Mammary microvascular endothelial cell (primary cell): ENCODE data around the gene DBNDD1.

- RAMPAGE, long total RNA: no peak
Measured at GRCh38 chr16:89858617-89859401, 14.6 kb upstream of the TCF25 start.

DNA sequence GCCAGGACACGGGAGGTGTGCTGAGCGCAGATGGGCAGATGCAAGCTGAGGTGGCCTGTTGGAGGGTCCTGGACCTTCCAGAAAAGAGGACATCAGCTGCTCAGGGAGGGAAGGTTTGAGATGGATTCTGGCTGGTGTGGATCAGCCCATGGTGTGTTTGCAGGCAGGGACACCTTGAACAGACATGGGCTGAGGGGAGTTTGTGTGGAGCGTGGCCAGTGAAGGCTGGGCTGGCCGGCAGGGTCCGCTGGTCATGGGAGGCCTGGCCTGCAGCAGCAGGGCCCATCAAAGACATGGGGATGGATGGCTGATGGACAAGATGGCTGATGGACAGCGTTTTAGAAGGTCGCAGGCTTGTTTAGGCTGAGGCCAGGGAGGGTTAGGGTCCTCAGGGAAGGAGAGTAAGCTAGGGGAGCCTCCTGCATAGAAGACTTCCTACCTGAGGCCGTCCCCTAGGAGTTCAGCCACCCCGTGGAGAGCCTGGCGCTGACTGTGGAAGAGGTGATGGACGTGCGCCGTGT lies 10.3 kb upstream of the TCF25 start:
- RAMPAGE, long total RNA: no peak

GRCh38 chr16:89903882-89904284 lies 14.8 kb upstream of the MC1R start:
- RAMPAGE, long total RNA: no peak

DNA sequence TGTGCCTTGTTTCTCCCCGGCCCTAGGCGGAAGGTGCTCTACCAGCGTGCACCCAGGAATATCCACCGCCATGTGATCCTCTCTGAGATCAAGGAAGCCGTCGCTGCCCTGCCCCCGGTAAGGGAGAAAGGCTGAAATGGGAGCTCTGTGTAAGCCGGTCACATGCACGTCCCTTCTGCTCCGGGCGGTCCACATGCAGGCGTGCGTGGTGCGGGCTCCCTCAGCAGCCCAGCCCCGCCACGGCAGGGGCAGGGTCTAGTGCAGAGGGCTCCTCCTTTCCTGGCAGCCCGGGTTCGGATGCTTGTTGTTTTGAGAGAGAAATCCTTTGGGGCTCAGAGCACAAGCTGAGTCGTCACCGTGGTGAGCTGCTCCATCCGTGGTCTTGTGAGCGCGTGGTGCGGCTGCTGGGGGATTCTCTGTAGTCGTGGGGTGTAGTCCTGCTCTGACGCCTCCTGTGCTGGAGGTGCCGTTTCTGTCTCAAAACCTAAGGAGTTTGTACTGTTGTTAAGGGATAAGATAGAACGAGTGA lies 12.4 kb upstream of the MC1R start:
- RAMPAGE, long total RNA: no peak

GRCh38 chr16:89971027-89971911 lies 22.7 kb downstream of the DEF8 start:
- RAMPAGE, long total RNA: no peak

DNA sequence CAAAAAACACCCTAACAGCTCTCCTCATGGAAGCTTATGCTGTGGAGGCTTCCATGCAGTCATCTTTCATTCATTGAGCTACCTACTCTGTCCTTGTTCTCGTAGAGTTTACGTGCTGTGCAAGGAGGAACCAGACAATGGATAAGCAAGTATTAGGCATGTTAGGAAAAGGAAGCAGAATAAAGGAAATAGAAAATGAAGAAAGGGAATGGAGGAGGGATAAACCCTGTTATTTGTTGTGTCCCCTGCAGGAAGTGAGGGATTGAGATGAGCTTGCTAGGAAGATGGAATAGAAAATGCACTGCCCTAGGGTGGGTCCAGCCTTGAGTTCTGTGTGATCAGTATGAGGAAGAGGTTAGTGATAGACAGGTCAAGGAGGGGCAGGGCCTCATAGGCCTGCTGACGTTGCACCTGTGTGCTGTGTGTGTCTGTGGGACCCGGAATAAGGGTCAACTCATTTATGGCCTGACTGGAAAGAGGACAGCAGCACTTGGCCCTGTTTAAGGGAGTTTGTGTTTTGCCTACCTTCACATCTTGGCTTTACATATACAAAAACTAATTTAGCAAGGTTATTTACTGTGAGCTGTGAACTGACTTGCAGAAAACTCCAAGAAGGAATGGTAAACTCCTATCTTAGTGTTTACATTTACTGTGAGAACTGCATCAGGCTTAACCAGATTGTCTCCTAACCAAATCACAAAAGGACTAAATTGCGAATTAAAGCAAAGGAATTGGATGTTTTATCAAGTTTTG lies 26.3 kb downstream of the DEF8 start:
- RAMPAGE, long total RNA: no peak

DNA sequence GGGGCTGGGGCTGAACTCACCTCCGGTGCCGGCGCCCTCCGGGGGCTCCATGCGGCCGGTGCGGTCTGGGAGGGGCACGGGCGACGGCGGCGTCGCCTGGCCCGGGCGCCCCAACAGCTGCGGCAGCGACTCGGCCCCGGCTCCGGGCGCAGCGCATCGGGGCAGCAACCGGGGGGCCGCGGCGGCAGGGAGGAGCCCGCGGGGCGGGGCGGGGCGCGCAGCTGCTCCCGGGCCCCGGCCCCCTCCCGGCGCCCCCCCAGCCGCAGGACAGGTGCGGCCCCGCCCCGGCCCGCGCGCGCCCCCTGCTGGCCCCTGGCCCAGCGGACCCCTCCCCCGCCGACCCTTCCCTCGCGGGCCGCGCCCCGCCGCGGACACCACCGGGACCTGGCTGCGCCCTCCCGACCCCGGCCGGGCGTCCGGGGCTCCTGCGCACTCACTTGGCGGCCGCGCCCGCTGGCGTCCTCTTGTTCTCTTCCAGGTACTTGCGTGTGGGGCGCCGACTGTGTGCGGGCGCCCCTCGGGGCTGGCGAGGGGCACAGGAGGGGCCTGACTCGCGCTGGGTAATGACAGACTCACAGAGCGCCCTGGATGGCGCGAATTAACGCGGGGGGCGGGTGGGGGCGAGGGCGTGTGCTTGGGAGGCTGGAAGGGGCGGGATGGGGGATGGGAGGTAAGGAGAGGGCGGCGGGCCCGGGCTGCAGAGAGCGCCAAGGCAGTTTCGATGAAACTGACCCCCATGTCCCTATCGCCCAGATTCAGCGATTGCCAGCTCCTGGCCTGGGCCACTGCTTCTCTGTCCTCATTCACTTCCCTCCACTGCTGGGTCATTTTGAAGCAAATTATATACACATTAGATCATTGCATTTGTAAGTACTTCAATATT lies at the start of gene DBNDD1:
Gene DBNDD1, minus strand, starts transcription at position 166 of the 883 bp plus-strand sequence.
- RAMPAGE, long total RNA: no peak

GRCh38 chr16:90081937-90082432 lies 4.9 kb upstream of the PRDM7 start:
- RAMPAGE, long total RNA: no peak